Mesenchymal stem cell of adipose (primary cell): ENCODE results near the genes ATP1B1, F5 and MROH9.

DNA sequence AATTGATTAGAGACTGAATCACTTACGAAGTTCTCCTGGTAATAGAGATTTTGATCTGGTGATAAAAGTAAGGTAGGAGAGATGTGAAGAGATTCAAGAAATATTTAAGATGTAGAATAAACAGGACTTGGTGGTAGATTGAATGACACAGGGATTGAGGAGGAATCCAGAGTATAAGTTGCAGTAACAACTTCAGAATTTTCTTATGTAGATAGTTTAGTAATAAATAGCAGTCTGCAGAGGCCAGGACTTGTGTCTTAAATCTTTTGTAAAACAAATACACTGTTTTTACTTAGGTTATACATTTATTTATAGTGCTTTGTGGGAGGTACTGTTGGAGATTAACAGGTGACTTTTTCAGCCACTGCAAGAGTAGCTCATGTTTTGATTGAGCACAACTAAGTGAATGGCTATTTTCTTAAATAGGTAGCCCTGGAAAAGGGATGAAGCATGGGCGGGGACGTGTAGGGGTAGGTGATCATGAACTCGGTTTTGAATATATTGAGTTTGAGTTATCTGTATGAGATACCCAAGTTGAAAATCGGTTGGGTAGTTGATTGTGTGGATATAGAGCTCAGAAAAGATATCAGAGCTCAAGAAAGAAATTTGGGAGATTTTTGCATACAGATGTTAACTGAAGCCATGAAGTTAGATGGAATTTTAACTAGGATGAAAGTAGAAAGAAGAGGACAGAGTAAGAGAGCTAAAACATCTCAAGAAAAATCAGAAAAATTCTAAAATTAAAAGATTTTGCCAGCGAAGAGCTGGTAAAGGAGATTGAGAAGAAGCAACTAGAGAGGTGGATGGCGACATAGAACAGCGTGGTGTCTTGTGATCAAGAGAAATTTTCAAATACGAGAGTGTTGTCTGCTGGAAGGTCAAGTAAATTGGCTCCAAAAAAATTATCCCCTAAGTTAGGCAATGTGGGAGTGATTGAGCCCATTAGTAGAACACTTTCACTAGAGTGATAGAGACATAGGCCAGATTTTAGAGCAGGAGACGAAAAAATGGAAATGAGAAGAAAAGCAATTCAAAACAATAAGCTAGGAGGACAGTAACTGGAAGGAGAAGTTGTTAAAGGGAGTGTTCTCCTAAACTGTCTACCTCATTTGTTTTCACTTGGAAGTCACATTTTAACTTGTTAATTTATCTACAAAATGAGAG lies 94.0 kb upstream of the MPC2 start:
- CAGE, long polyA plus RNA: no peak

GRCh38 chr1:168220457-168220848 lies 5.4 kb upstream of the SFT2D2 start:
- CAGE, long polyA plus RNA: no peak

GRCh38 chr1:168246482-168246856 lies 20.7 kb downstream of the SFT2D2 start:
- CAGE, long polyA plus RNA: no peak

DNA sequence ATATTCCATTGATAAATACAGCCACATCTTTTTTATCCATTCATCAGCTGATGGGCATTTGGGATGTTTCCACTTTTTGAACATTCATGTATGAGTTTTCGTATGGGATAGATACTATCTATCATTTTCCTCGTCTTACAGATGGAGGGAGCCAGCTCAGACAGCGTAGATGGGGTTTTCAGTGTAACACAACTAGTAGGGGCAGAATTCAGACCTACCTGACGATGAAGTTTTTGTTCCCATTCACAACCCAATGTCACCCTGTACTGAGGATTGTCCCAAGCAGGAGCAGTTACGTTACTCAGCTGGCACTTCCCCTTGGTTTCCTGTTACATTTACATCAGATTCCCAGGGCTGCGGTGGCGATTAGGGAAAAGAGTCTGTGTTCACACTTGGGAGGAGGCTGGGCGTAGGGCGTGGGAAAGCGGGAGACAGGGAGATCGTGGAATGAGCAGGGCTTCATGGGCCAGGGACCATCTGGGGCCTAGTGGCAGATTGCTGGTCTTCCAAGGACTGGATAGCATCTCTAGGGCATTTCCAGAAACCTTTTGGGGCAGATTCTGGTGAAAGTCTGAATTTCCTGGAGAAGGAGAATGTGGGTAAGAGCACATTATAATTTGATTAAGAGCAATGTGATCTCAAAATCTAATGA lies 38.9 kb downstream of the TBX19 start:
- CAGE, long polyA plus RNA: no peak

GRCh38 chr1:168520365-168520758 lies 23.4 kb downstream of the XCL2 start:
- CAGE, long polyA plus RNA: no peak

DNA sequence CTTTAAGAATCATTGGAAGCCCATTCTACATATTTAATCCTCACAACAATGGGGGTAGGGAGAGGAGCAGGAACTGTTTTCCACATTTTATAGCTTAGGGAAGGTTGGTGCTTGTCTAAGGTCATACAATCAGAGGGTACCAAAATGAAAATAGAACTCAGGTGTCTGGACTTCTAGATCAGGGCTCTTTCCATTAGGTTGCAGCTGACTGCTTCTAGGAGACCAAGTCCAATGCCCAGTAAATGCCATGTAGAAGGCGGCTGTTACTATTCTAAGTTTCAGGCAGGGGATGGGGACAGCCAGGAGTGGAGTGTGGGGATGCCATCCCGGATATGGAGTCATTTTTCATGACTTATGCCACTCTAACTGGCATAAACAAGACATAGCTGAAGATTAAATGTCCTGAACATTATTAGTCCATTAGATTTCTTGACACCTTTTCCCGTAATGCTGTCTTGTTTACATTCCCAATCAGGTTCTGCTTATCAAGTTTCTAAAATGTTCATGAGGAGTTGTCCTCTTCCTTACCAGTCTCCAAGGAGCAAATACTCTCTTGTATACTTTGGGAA lies 31.5 kb downstream of the XCL1 start:
- CAGE, long polyA plus RNA: no peak

GRCh38 chr1:169044279-169044687 lies 62.2 kb upstream of the ATP1B1 start:
- CAGE, long polyA plus RNA: no peak

DNA sequence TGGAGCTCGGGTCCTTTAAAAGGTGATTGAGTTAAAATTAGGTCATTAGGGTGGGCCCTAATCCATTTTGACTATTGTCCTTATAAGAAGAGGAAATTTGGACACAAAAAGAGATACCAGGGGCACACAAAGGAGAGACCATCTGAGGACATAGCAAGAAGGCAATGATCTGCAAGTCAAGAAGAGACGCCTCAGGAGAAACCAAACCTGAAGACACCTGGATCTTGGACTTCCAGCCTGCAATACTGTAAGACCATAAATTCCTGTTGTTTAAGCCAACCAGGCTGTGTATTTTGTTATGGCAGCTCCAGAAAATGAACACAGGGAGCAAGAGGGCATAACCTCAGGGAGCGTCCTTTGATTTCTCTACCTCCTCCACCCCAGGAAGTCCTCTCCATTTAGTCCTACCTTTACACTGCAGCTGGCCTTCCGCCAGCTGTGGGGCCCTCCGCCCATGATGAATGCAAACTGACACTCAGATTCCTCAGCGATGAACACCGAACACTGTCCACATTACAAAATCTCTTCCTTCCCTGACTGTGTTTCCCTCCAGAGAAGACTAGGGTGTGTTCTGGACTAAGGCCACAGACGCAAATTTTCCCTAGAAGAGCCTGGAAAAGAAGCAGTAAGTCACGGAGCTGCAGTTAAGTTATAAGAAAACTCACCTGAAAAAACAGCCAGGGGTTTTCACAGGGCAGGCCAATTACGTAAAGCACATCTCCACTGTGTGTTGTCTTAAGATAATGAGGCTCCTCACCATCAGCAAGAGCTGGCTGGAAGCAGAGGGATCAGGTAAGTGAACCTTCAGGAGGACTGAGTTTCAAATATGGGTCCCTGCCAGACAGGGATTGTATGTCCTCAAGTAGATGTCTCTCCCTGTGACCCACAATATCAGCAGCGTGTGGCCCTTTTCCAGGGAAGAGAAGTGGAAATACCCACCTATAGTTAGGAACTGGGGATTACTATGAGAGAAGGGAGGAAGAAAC lies 46.5 kb upstream of the ATP1B1 start:
- CAGE, long polyA plus RNA: no peak

DNA sequence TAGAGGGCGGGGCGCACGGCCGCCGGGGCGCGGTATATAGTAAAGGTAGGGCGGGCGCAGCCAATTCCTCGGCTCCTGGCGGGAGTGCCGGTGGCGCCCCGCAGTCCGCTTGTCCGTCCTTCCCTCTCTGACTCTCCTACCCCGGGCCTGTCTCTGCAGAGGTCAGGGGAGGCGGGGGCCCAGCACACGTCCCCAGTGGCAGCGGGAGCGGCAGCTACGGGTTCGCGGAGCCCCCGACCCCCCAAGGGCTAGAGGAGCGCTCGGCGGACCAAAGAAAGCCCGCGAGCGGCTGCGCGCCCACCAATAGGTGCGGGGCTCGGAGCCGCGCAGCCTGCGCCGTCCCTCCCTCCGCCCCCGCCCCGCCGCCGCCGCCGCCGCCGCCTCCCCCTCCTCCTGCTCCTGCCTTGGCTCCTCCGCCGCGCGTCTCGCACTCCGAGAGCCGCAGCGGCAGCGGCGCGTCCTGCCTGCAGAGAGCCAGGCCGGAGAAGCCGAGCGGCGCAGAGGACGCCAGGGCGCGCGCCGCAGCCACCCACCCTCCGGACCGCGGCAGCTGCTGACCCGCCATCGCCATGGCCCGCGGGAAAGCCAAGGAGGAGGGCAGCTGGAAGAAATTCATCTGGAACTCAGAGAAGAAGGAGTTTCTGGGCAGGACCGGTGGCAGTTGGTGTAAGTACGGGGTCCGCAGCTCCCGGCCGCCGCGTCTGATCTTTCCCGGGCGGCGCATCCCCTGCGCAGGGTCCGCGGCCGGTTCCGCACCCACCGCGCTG lies at the start of gene ATP1B1:
Gene ATP1B1 (plus strand): TSS at position 430 of the 767 bp plus-strand sequence.
- CAGE, long polyA plus RNA: no peak

DNA sequence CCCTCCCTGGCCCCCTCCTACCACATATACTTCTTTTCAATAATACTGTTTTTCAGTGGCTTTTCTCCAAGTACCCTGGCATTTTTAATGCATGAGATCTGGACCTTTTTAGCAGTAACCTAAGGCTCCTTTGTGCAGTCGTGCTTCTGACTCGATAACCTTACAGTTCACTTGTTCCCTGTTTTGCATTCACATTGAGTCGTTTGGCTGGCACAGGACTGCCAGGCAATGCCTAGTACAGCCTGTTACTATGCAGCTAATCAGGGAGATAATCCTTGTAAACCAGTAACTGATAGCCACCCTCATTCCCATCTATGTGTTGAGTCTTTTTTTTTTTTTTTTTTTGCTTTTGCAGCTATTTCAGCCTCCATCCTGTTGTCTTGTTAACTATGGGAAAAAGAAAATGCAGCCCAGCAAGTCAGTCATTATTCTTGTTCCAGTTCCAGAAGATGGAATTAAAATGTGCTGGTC lies 3.8 kb downstream of the ATP1B1 start:
- CAGE, long polyA plus RNA: no peak

DNA sequence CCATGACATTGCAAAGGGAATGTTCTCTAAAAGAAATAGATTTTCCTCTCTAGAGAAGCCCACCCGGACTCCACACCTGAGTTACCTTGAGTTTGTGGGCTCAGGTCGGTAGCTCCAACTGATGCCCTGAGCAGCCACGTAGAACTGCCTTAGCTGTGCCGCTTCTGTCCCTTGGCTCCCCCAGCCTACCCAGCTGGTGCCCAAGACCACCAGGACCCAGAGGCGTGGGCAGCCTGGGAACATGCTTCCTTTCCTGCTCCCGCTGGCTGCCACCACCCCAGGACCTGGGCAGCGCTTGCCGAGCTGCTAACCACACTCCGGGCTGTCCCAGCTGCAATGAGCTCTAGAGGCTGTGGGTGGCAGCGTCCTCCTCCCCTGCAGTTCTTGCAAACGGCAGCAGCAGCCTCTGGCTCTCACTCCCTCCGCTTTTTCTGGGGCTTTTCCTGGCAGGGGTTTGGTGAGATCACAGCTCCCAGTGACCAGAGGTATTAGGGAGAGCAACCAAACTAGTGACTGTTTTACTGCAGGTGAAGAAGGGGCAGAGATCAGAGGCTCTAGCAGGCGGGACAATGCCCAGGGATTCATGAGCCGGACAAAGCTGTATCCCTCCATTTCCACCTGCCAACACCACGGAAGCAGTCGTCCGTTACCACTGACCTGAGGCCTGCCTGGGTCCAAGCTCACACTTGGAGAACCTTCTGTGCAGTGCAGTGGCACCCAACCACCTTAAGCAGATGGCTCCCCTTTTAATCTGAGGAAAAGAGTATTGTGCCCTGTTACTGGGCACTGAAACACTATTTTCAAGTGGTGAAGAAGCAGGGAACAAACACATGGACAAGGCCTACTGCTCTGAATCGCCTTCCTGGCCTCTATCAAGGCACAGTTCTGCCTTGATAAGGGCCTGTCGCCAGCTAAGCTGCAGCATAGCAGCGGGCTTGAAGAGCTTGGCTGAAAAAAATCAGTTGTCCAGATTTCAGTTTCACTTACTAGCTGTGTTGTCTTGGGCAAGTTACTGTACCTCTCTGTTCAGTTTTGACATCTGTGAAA lies at the start of gene F5:
Gene F5 (minus strand): TSS at position 338 of the 1,047 bp plus-strand sequence.
- CAGE, long polyA plus RNA: no peak

- CAGE, long polyA plus RNA: no peak
These were observed 5.9 kb downstream of the SELP start for GRCh38 chr1:169624018-169624525.

DNA sequence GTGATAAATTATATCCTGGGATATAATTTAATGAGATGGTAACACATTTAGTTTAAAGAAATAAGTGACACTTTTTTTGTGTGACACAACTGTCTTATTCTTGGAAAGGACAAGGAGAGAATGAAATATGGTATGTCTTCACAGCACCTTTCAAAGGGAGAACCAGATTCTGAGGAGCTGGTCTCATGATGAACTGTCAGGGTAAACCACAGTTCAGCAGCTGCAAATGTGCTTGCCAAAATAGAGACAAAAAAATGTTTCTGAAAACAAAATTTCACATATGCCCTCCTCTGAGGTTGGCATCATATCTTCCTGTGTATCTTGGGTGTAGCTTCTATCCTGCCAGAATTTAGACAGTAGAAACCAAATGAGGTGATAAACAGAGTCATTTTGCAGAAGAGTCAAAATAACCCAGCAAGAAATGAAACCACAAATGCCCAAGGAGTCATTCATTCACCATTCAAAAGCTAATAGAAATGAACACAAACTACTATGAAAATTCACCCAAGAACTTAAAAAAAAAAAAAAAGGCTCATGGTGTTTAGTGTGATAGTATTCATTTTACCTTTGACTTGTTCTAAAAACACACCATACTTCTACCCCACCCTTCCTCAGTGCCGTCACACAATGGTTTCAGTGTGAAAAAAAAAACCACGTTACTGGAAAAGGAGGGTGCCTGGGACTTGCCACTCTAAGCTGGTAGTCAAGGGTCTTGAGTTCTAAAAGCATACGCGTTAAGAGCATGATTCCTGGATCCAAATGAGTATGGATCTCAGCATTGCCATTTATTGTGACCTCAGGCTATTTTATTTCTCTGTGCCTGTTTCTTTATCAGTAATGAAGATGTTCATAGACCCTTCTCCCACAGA lies 18.5 kb downstream of the SELL start:
- CAGE, long polyA plus RNA: no peak

DNA sequence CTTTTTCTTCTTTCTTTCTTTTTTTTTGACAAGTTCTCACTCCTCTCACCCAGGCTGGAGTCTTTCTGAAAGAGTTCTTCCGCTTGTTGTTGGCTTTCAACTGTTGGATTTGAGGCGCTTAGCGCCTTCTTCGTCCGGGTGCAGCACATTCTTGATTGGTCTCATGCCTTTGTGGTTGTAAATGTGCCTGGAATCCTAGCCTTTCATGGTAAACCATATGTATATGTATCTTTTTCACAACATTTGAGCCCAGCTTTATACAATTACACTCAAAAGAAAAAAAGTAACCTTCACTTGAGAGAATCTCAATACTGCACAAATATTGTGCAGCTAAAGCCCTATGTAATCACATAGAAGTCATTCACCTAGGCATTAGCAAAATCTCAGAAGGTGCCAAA lies 935 bp downstream of the C1orf112 start:
- CAGE, long polyA plus RNA: no peak

- CAGE, long polyA plus RNA: no peak
These were observed 88.7 kb downstream of the NTMT2 start for GRCh38 chr1:170234424-170234986.

GRCh38 chr1:170586967-170587266 lies 55.0 kb downstream of the GORAB start:
- CAGE, long polyA plus RNA: no peak

DNA sequence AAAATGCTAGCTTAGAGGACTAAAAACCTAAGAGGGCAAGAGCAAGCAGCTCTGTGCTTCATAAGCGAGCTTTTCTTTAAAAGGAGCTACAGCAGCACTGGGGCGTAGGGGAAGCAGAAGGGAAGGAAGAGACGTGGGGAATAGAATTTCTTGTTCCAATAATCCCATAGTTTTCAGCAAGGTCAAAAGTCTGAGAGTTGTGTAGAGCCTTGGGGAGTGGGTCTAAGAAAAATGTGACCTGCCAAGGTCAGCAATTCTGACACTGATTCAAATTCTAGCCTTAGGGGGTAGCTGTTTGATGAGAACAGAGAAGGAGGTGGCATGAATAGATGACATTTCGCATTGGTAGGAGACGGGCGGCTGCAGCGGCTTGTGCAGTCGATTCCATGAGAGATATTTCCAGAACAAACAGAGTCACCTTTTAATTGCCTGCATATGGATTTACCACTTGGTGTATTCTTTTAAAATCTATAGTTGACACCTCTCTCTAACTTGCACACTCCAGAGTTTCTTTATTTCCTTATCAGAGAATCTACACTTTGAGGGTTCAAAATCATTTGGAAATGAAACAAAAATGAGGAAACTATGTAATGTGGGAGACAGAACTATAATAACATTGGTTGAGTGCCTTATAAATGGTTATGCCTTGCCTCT lies 22.5 kb downstream of the PRRX1 start:
- CAGE, long polyA plus RNA: no peak

DNA sequence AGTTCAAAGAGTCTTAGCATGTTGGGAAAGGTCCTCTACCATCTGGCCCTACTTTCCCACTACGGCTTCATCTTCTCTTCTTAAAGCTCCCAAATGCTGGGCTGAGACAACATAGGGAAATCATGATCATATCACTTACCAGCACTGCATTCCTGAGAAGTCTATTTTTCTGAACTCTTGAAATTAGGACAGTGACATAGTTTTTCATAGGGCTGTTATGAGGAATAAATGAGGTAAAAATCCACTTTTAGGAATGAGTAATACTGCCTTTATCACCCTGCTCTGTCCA lies 36.8 kb downstream of the PRRX1 start:
- CAGE, long polyA plus RNA: no peak

- CAGE, long polyA plus RNA: no peak
These were observed at the start of gene MROH9 for GRCh38 chr1:170935199-170935730. Gene MROH9, plus strand, starts transcription at chr1:170935534.

DNA sequence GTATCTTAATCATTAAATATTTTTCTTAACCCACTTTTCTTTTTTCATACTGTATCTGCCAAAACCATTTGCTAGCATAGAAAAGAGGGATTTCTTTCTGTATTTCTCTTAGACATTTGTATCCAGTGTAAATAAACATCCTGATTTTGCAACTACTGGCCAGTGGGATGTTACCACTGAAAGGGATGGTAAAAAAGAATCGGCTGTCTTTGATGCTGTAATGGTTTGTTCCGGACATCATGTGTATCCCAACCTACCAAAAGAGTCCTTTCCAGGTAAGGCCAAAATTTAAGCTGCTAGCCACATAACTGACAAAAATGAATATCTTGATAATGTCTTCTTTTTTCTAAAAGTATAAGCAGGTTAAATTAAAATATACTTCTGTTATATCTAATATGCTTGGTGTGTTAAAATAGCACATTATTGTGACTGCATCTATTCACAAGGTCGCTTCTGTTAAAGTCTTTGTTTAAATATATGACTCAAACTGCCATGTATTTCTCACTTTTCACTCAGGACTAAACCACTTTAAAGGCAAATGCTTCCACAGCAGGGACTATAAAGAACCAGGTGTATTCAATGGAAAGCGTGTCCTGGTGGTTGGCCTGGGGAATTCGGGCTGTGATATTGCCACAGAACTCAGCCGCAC lies 17.0 kb downstream of the FMO3 start:
- CAGE, long polyA plus RNA: no peak